H1 (cell line): ENCODE measurements around a stretch of chr9.

DNA sequence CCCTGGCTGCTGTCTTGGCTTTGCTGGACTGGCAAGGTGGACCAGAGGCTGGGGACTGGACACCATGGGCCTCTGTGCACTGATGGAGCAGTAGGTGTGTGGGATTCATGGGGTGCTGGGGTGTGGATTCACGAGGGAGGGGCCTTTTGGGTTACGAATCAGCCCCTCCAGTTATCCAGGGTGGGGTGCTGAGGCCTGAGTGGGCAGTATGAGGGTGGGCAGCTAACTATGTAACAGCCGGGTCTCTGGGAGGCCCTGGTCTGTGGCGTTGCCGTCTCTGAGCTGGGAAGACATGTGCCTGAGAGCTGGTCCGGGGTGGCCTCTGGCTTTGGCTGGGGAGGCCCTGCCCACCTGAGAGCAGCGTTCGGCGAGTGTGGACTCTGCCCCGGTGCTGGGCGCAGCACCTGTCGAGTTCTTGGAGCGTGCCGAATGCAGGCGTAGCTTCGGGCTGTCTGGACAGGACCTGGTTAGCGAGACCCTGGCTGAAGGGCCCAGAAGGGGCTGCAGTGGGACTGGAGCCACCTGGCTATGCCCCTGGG, 56.3 kb downstream of the RXRA start:
- RRBS, result 92% methylated on average over 8 of the region's 17 CpGs
CAGE:
- cytosol, long polyA plus RNA, result no peak
- long polyA plus RNA, result no peak
- nucleus, long polyA plus RNA, result no peak

- RRBS, result no CpG with 5 or more reads among the region's 9 CpGs
CAGE:
- cytosol, long polyA plus RNA, result no peak
- long polyA plus RNA, result no peak
- nucleus, long polyA plus RNA, result no peak
Measured at GRCh38 chr9:134425321-134425630, 99.0 kb downstream of the RXRA start.

DNA sequence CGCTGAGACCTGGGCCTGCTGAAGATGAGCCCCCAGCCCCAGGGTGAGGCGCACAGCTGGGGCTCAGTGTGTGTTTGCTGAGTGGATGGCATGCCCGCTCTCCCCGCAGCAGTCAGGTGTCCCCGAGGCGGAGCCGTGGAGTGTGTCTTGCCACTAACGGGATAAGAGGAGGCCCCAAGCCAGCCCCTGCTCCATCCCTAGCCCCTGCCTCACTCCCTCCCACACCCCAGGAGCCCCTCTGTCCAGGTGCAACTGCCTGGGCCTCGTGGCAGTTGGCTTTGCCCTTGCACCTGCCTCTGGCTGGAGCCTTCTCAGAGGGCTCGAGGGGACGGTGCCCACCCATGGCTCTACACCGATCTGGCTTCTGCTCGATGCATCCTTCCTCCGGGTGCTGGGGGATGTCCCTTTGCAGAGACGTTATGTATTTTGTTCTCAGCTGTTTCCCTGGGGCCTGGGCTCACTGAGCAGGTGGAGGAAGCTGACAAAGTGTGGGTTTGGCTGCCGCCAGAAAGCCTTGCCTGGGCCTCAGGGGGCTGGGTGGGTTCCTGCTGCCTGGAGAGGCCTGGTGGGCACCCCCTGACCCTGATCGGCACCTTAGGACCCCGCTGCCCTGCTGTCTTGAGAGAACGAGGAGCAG, 148.6 kb downstream of the RXRA start:
- RRBS, result no CpG with 5 or more reads among the region's 19 CpGs
CAGE:
- cytosol, long polyA plus RNA, result no peak
- long polyA plus RNA, result no peak
- nucleus, long polyA plus RNA, result no peak

DNA sequence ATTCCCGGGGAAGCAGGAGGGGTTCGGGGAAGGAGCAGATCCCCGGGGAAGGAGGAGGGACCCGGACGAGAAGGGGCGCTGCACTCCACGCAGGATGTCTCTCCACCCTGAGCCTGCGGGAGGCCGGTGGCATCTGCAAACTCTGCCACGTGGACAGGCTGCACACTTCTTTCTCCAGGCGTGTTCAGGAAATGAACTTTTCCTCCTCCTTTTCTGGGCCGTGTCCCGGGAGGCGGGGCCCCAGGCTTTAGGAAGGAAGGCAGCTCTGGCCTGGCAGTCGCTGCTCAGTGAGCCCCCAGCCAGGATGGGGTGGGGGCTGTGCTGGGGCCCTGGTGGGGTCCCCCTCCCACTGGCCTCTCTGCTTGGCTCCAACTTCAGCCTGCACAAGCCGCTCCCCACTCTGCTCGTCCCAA, 149.1 kb downstream of the RXRA start:
- RRBS, result 88% methylated on average over 9 of the region's 17 CpGs
CAGE:
- cytosol, long polyA plus RNA, result no peak
- long polyA plus RNA, result no peak
- nucleus, long polyA plus RNA, result no peak

GRCh38 chr9:134699797-134700321, 58.3 kb downstream of the COL5A1 start:
- RRBS, result no CpG with 5 or more reads among the region's 16 CpGs
CAGE:
- cytosol, long polyA plus RNA, result no peak
- long polyA plus RNA, result no peak
- nucleus, long polyA plus RNA, result no peak

DNA sequence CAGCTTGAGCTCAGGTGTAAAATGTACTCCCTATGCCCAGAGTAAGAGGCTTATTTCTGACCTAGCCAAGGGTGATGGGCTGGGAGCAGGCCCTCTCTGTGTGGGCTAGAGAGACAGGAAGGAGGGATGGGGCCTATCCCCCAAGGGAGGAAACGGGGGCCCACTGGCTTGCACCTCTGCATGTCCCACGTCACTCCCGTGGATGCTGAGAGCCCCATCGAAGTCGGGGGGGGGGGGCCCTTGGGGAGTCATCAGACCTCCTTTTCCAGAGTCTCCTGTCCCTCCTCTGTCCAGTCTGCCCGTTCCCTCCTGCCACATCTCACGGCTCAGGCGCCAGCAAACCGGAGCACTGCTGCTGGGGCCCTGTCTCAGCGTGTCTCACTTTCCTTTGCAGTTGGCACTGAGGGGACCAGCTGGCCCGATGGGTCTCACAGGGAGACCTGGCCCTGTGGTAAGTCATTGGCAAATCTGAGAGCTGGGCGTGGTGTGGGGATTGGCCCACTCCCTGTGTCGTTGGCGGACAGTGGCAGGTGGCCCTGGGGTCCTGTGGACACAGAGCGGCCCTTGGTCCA, 110.7 kb downstream of the COL5A1 start:
- RRBS, result no CpG with 5 or more reads among the region's 15 CpGs
CAGE:
- cytosol, long polyA plus RNA, result no peak
- long polyA plus RNA, result no peak
- nucleus, long polyA plus RNA, result no peak

DNA sequence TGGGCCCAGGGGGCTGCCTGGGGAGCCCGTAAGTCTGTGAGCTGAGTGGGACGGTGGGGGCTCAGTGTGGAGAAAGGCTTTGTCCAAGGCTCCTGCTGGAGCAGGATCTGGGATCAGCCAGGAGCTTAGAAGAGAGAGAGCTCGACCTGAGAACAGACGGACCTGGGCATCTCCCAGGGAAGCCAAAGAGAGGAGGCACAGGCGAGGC, 117.0 kb upstream of the FCN2 start:
- RRBS, result no CpG with 5 or more reads among the region's 5 CpGs
CAGE:
- cytosol, long polyA plus RNA, result no peak
- long polyA plus RNA, result no peak
- nucleus, long polyA plus RNA, result no peak

- RRBS, result 1% methylated on average over 37 of the region's 90 CpGs
CAGE:
- cytosol, long polyA plus RNA, result start-site peak on the plus strand at chr9:135075342-135075654, 21 reads
- long polyA plus RNA, result start-site peak on the plus strand at chr9:135075248-135075347, 25 and 21 reads in 2 replicates; start-site peak on the plus strand at chr9:135075501-135075607, 27 and 21 reads in 2 replicates
- nucleus, long polyA plus RNA, result start-site peak on the plus strand at chr9:135075253-135075595, 25 reads
Measured at GRCh38 chr9:135075090-135075937, 12.2 kb upstream of the OLFM1 start.

DNA sequence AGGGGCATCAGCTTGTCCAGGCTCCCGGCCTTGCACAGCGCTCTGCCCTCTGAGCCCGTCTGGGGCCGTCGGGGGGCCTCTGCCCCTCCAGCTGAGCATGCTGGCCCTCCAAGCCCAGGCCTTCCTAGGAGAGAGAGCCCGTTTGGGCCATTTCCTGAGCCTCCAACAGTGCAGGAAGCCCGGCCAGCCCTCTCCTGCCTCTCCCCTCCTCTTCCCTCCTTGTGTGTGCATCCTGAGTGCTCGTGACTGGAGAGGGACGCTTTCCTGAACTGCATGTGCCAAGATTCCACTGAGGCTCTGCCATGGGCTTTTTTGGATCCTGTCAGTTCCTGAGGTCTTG, 15.5 kb downstream of the OLFM1 start:
- RRBS, result no CpG with 5 or more reads among the region's 9 CpGs
CAGE:
- cytosol, long polyA plus RNA, result no peak
- long polyA plus RNA, result no peak
- nucleus, long polyA plus RNA, result no peak

DNA sequence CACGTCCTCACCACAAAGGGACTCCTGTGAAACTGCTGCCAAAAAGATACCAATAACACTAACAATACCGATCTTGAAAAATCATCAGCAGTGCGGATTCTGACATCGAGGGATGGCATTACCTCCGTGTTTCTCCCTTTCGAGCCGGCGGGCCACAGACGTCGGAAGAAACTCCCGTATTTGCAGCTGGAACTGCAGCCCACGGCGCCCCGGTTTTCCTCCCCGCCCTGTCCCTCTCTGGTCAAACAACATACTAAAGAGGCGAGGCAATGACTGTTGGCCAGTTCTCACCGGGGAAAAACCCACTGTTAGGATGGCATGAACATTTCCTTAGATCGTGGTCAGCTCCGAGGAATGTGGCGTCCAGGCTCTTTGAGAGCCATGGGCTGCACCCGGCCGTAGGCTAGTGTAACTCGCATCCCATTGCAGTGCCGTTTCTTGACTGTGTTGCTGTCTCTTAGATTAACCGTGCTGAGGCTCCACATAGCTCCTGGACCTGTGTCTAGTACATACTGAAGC, 32.8 kb downstream of the OLFM1 start:
- RRBS, result 94% methylated on average over 13 of the region's 25 CpGs
CAGE:
- cytosol, long polyA plus RNA, result no peak
- long polyA plus RNA, result no peak
- nucleus, long polyA plus RNA, result no peak

GRCh38 chr9:135147210-135147886, 59.9 kb downstream of the OLFM1 start:
- RRBS, result 91% methylated on average over 2 of the region's 25 CpGs
CAGE:
- cytosol, long polyA plus RNA, result no peak
- long polyA plus RNA, result no peak
- nucleus, long polyA plus RNA, result no peak

DNA sequence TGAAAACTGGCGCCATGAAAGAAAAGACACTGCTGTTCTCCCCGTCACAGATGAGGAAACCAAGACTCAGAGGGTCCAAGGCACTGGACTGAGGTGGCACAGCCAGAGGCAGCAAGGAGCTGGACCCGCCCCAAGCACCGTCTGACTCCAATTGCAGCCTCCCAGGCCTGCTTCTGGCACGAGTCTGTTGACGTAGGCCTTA, 193.2 kb downstream of the OLFM1 start:
- RRBS, result no CpG with 5 or more reads among the region's 6 CpGs
CAGE:
- cytosol, long polyA plus RNA, result no peak
- long polyA plus RNA, result no peak
- nucleus, long polyA plus RNA, result no peak

DNA sequence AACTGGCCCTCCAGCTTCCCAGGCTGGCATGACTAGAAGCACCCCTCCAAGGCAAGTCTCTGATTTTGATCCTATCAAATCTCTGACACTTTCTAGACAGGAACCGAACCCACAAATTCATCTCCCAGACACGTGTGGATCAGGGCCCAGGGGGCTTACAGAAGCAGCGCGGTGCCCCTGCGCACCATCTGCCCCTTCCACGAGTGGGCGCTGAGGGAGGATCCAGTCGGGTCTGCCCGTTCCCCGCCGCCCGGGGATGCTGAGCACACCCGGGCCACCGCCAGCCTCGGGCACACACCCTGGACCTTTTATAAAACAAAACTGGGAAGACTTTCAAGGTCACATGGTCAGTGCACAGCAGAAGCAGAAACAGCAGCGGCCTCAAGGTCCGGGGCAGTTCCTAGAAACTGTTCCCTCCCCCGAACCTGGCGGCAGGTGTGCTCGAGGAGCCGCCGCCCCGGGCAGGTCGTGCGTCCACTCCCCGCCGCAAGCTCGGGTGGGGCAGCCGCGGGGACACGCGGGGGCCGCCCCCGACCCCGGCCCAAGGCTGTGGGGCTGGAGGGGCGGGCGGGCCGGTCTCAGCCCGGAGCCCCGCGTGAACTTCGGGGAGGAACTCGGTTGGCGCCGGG, 742 bp upstream of the PPP1R26 start:
- RRBS, result 1% methylated on average over 28 of the region's 45 CpGs
CAGE:
- cytosol, long polyA plus RNA, result no peak
- long polyA plus RNA, result no peak
- nucleus, long polyA plus RNA, result no peak

- RRBS, result 84% methylated on average over 8 of the region's 16 CpGs
CAGE:
- cytosol, long polyA plus RNA, result no peak
- long polyA plus RNA, result no peak
- nucleus, long polyA plus RNA, result no peak
Measured at GRCh38 chr9:135662544-135663134, 470 bp upstream of the LCN9 start.

GRCh38 chr9:135681619-135682145, 17.6 kb downstream of the SOHLH1 start:
- RRBS, result 87% methylated on average over 3 of the region's 11 CpGs
CAGE:
- cytosol, long polyA plus RNA, result no peak
- long polyA plus RNA, result no peak
- nucleus, long polyA plus RNA, result no peak

DNA sequence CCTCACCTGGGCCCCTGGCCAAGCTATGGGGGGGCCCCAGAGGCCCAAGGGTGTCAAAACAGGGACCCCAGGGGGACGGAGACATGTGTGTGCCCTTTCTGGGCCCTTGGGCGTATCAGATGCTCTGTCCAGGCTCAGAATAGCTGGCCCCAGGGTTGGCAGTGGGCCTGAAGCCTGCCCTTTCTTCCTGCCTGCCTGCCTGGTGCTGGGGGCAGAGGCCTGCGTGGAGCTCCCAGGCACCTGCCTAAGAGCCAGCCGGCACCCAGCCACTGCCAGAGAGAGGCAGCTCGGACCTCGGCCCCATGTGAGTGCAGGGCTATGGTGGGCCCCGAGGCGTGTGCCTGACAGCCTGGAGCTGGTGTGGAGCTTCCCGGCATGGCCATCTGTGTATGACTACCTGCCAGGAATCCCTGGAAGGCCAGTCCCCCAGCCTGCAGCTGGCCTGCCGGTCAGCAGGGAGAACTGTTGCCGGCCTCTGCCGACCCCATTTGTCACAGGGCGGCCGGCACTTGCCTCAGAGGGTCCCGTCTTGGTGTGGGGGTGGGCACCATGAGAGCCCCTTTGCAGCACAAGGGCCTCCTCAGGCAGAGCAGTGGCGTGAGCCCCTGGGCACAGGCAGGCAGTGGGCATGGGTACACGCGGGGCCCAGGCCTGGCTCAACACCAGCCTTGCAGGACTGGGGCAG, 42.0 kb downstream of the KCNT1 start:
- RRBS, result 87% methylated on average over 2 of the region's 18 CpGs
CAGE:
- cytosol, long polyA plus RNA, result no peak
- long polyA plus RNA, result no peak
- nucleus, long polyA plus RNA, result no peak

DNA sequence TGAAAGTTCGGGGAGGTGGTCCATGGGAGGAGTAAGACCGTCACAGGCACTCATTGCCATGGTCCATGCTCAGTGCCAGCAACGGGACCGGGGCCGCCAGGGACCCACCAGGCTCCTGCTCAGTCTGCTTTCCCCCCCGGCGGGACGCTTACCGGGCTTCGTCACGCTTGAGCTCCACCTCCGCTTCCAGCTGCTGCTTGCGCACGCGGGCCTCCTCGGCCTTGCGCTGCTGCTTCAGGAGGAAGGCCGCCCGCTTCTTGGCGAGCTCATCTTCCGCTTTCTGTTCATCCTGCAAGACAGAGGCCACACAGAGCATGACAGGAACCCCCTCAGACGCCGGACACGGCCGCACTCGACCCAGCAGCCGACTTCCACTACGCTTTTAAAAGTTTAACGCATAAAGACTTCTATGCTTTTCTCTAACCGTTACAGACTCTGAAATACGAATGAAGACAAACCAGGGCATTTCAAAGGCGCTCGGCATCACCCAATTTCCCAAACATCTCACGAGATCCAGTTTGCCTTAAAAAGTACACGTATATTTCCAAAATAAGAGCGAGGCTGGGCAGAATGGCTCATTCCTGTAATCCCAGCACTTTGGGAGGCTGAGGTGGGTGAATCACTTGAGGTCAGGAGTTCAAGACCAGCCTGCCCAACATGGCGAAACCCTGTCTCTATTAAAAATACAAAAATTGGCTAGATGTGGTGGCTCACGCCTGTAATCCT, 88.3 kb downstream of the CAMSAP1 start:
- RRBS, result 91% methylated on average over 3 of the region's 38 CpGs
CAGE:
- cytosol, long polyA plus RNA, result no peak
- long polyA plus RNA, result no peak
- nucleus, long polyA plus RNA, result no peak

DNA sequence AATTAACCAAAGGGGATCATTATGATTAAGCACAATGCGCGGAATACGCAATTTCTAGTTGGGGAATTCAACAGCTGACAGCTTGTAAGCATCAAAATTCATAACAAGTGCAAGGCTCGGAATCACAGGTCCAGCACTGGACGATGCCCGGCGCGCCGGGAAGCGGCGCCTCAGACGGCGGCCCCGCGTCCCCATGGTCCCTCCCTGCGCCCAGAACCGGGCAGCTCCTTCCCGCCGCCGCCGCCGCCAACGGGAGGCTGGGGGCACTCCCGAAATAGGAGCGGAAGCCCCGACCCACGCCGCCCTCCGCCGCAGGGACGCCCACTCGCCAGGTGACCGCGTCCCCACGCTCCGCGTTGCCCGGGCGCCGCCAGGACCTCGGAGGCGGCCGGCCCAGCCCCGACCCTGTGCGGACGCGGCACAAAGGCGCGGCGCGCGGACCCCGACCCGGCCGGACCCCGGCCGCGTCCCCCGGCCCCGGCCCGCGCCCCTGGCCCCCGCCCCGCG, 817 bp downstream of the CAMSAP1 start:
- RRBS, result 2% methylated on average over 27 of the region's 65 CpGs
CAGE:
- cytosol, long polyA plus RNA, result no peak
- long polyA plus RNA, result no peak
- nucleus, long polyA plus RNA, result no peak

- RRBS, result 88% methylated on average over 4 of the region's 30 CpGs
CAGE:
- cytosol, long polyA plus RNA, result no peak
- long polyA plus RNA, result no peak
- nucleus, long polyA plus RNA, result no peak
Measured at GRCh38 chr9:135930196-135931090, 23.1 kb upstream of the CAMSAP1 start.

GRCh38 chr9:136052961-136053451, 42.1 kb downstream of the NACC2 start:
- RRBS, result no CpG with 5 or more reads among the region's 16 CpGs
CAGE:
- cytosol, long polyA plus RNA, result no peak
- long polyA plus RNA, result no peak
- nucleus, long polyA plus RNA, result no peak